Bile duct (tissue), 1 donor: ENCODE measurements around a stretch of chr5.

DNA sequence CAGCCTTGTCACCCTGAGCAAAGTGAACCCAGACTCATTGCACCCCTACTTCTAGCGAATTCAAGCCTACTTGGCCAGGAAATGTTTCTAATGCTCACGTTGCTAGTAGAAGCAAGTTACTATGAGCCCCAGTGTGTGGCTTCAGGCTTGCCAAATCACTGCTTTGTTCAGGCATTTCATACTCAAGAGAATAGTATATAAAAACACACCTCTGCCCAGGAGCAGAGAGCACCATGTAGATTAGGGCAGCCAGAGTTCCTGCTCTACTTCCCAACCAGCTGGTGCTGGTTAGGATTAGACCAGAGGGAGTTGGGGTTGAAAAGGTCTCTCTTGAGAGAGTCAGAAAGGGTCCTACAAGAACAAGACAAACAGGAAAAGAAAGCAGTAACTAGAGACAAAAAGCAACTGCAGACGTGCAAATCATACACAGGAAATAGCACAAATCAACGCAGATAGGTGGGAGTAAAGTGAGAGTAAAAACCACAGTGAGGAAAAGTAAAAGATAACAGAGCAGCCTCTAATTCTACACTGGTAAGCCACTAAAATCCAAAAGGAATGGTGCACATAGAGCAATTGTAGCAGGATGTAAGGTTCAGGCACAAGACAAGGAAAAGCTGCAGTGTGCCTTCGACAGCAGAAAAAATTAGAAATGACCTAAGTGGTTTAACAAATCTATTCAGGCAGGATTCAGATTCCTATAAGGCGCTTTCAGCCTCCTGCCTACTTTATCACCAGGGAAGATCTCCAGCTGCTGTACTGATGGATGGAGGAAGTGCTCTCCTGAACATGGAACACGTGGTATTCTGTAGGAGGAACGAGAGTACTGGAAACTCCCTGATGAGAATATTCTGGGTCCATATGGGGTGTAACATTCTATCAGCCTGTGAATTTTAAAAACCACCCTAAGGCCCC lies 49.6 kb upstream of the KIF2A start:
- PRO-cap, result no peak

DNA sequence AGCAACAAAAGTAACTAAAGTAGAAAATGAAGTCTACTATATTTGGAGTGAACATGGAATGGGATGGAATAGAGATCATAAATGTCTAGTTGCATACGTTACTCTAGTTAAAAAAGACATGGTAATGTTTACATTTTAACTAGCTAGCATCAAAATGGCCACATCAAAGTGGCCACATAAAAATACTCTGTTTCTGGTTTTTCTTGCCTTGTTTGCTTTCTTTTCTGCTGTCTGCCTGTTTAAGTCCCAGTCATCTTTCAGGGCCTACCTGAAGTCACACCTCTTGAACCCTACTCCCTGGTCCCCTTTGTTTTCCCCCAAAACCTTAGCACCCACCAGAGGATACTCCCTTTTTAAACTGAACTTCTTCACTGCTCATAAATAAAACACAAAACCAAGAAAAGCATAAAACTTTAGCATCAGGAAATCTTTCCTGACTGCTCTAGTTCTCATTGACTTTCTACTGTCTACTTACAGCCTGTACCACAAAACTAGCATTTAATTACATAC lies 6.3 kb upstream of the KIF2A start:
- PRO-cap, result no peak

DNA sequence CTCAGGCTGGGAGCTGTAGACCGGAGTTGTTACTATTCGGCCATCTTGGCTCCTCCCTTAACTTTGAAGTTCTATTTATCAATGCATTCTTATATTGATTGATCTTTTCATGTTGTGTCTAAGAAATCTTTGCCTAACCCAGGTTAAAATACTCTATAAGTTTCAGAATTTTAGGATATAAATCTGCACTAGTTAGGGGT lies 30.7 kb upstream of the RNF180 start:
- PRO-cap, result no peak

DNA sequence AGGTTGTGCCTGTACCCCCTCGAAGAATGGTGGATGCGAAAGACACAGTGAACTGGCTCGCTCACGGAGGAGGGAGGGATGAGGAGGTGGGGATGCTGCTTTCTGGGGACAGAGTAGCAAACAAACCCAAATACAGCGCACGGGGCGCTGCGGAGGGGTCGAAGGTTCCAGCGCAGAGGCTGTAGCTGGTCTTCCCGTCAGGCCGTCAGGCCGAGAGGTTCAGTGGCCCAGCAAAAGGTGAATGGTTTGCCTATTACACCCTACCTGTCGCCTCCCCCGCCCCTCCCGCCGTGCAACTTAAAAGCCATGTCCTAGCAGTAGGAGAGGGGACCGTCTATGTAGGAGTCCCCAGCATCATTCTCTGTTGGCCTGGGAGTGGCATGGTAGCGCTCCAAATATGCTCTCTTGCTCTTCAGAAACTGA lies 1.2 kb downstream of the RGS7BP start:
- PRO-cap, result unidirectional peak, plus-strand start at position 129 of the sequence

- PRO-cap, result no peak
Observed at GRCh38 chr5:64730889-64731313, 37.6 kb downstream of the SREK1IP1 start.

DNA sequence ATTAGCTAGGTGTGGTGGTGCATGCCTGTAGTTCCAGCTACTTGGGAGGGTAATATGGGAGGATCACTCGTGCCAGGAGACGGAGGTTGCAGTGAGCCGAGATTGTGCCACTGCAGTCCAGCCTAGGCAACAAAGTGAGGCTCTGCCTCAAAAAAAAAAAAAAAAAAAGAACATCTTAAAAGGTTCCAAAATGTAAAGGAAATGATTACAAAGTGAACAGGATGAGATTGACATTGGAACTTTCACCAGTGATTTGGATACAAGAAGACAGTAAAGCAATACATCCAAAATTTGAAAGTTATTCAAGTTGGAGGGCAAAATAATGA lies 59.9 kb upstream of the SREK1 start:
- PRO-cap, result unidirectional peak, plus-strand start at position 213 of the sequence

GRCh38 chr5:66087039-66087606 lies 57.0 kb upstream of the SREK1 start:
- PRO-cap, result no peak

DNA sequence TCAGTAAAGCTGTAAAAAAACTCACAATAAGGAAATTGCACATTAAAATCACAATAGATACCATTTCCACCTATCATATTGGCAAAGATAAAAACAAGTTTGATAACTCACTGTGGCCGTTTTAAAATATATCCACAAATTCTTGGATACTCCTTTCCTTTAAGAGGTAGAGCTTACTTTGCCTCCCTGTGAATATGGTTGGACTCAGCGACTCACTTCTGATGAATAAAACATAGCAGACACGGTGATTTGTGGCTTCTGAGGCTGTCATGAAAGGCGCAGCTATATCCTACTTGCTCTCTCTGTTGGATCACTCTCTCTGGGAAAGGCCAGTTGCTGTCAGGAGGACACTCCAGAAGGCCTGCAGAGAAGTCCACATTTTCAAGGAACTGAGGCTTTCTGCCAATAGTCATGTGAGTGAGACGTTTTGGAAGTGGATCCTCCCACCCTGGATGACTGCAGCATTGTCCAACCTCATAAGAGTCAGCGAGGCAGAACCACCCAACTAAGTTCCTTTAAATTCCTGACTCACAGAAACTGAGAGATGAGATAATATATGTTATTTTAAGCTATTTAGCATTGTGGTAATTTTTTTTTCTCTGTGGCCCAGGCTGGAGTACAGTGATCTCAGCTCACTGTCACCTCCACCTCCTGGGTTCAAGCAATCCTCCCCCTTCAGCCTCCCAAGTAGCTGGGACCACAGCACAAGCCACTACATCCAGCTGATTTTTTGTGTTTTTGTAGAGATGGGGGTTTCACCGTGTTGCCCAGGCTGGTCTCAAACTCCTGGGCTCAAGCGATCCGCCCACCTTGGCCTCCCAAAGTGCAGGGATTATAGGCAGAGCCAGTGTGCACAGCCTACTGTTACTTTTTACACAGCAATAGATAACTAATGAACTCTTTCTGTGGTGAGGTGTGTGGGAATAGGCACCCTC lies 155.9 kb upstream of the MAST4 start:
- PRO-cap, result no peak

DNA sequence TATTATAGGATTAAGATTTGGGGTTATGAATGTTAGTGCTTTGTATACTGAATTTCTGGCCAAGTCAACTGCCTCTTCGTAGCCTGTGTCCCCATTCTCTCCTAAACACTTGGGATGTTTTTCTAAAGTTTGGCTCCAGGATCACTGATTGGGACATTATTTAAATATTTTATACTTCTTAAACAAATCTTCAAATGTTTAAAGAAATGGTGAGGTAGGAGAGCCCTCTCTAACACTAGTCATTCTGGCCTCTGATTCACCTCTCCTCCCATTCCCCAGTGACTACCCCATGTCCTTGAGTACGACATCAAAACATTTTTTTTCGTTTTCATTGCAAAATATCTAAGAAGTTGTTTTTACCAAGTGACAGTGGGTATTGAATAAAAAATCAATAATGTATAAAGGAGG lies 50.9 kb downstream of the MAST4 start:
- PRO-cap, result no peak

DNA sequence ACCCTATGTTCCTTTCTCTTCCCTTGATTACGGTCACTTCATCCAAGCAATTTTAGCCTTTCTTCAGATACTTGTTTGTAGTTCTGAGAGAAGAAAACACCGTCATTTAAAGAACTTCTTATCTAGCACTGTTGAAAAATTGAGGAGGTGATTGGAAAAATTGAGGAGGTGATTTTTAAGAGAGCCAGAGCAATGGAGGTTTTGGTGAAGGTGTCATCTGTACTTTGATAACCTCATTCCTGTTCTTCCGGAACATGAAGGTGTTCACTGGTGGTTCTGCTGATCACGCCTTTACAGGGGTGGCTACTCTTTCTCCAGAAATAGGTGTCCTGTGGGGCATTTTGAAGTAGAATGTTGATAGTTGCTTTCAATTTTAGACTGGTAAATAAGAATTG lies 94.4 kb downstream of the MAST4 start:
- PRO-cap, result no peak

- PRO-cap, result no peak
Observed at GRCh38 chr5:66829646-66830219, 233.5 kb downstream of the MAST4 start.

DNA sequence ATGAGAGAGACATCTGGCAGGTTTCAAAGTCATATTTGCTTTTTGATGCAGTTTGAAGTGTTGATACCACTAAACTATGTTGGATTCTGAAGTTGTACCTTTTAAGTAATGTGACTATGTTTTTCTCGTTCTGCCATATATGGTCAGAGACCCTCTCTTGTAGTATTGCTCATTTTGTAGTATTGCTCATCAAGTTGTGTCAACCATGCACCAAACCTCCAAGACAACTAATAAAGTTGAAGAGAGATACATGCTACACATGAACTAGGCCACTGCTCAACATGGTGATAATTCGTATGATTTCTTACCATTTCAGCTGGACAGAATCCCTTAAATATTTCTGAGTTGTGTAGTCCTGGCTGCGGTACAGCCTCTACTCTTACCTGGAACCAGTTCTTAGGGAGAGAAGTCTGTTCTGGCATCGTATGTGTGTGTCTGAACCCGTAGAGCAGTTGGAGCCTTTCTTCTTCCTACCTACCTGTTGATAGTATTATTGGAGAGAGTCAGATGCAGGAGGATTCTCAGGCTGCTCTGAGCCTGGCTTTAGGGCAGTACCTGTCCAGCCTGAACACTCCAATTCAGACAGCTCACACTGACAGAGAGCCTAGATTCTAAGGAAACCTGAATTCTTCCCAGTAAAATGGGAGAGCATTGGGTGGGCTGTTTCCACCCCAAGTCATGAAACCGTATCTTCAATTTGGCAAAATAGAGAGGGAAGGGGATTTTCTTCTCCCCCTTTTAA lies 190.2 kb downstream of the CD180 start:
- PRO-cap, result no peak

- PRO-cap, result no peak
Observed at GRCh38 chr5:67012140-67012809, 184.3 kb downstream of the CD180 start.

GRCh38 chr5:67195454-67196233 lies 955 bp downstream of the CD180 start:
- PRO-cap, result bidirectional peak, plus-strand start at chr5:67195906, minus-strand start at chr5:67195845

GRCh38 chr5:67378539-67378817 lies 181.9 kb upstream of the CD180 start:
- PRO-cap, result no peak

GRCh38 chr5:67475250-67475982 lies 278.8 kb upstream of the CD180 start:
- PRO-cap, result no peak

GRCh38 chr5:67773326-67773874 lies 442.2 kb upstream of the PIK3R1 start:
- PRO-cap, result no peak

- PRO-cap, result no peak
Observed at GRCh38 chr5:67800106-67800489, 415.5 kb upstream of the PIK3R1 start.

DNA sequence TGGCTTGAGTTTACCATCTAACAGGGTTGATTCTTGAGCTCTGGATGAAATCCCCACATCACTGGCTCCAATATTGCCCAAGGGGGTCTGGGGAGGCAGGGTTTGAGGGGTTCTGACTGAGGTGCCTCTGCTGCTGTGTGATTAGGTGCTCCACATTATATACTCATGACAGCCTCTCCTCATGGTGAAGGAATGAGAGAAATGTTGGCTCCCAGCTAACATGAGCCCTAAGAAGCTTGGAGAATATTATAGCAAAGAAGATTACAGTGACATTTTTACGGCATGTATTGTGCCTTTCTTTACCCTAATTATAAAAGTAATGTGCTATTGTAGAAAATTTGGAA lies 229.6 kb upstream of the PIK3R1 start:
- PRO-cap, result no peak

- PRO-cap, result no peak
Observed at GRCh38 chr5:68219110-68219796, 3.7 kb downstream of the PIK3R1 start.